BE2C (cell line): Measurements from ENCODE around the gene ARHGAP32.

GRCh38 chr11:128685536-128685920 is 8.3 kb upstream of the FLI1 start:
- RRBS = no CpG with 5 or more reads among the region's 13 CpGs

DNA sequence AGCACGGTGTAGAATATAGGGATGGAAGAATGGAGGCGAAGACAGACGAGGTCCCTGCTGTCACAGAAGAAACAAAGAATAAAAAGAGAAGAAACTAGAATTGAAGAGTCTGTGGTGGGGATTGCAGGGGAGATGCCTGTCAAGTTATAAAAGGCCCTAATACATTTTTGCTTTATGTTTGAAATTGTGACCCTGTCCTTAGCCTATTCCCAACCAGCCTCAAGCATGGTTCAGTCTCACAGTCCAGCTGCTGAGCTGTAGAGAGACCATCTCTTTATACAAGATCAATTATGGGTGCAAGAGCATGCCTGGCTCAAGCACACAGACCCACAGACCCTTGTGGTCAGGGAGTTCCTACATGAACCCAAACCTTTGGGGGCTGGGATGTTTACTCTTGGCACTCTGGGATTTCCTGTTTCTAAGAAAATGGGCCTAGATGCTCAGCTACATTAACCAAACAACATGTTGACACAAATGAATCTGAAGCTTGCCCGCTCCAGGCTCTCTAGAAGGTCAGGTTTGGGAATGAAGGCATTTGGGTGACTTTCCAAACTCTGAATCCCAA is 27.5 kb downstream of the FLI1 start:
- RRBS = no CpG with 5 or more reads among the region's 4 CpGs

DNA sequence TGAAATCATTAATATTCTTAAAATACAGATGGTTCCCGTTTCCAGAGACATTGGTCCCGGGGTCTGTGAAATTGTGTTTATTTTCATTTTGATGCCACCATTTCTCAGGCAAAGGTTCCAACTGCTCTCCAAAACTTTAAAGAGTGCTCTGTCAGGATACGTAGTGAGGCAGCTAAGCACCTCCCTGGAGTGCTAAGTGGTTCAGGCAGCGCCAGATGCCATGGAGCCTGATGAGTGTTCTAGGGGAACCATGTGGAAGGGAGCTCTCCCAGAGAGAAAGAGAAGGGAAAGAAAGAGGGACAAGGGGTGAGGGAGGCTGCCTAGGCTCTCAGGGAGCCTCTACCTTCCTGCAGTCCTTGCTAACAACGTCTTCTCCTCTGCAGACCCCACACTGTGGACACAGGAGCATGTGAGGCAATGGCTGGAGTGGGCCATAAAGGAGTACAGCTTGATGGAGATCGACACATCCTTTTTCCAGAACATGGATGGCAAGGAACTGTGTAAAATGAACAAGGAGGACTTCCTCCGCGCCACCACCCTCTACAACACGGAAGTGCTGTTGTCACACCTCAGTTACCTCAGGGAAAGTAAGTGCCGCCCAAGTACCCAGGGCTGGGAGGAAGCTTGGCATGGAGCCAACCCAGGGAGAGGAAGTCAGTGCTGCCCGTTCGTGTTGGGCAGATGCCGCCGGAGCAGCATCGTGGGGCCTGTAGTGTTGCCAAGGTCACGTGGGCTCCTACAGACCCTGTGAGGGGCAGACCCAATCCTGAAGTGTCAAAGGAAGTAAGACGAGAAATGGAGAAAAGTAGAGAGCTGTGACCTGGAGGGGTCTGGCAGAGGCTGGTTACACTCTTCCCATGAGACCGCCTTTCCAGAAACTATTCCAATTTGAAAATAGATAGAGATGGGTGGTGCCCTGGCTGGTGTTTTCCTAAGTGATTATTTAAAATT is 78.8 kb downstream of the FLI1 start:
- RRBS = no CpG with 5 or more reads among the region's 18 CpGs

GRCh38 chr11:128903630-128904219 is 12.6 kb downstream of the KCNJ5 start:
- RRBS = 17% methylated on average over 3 of the region's 10 CpGs

GRCh38 chr11:128908306-128909068 is 17.3 kb downstream of the KCNJ5 start:
- RRBS = no CpG with 5 or more reads among the region's 12 CpGs

DNA sequence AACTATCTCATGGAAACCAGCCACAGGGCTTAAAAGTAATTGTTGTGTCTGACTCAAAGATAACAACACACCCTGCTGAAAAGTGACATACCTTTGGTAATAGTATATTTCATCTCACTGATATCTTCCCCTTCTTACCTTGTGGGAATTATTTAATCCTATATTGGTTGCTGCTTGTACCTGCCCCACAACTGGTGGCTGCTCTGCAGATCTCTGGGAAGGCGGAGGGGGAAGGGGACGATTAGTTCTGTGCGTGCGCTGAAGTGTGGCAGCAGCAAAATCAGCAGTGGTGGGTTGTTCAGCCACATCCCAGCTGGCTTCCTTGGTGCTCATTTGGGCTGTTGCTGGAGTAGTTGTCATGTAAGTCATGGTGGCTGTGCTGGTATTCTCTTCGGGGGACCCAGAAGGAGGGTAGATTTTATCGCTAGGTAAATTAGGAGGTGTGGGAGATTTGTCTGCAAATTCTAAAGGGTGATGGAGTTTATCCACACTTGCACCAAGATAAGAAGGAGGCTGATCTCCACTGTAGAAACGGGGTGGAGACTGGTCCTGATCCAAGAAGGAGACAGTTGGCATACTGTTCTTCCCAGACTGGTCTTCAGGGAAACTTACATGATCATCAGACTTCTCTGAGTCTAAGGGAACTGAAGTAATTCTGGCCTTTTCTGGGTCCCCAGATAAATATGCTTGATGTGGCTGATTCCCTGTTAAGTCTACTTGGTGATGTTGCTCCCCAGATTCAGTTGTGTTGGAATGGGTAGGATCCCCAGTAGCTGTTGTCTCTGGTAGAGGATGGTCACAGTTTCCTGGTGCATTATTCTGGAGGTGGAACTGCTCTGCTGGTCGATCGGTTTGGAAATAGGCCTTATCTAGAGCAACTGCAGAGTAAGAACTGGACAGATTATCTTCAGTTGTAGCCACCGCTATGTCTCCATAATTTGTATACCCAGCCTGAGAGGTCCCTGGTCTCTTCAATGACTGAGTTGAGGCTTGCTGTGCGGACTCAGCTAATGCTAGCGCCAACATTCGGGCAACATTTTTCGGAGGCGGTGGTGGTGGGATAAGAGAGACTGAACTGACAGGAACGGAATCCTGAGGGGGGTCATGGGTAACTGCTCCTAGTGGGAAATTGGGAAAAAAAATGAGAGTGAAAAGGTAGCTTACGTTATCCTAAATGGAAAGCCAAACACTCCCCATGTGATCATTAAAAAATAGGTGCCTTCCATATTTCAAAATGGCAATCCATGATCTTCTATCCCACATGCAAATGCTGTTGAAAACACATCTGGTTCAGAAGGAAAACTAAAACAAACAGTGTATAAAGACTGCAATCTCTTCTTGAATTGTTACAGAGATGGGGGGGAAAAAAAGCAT is 30.1 kb upstream of the TP53AIP1 start:
- RRBS = no CpG with 5 or more reads among the region's 17 CpGs

- RRBS = no CpG with 5 or more reads among the region's 1 CpG
Observed at GRCh38 chr11:129021391-129021655, 78.7 kb upstream of the TP53AIP1 start.

GRCh38 chr11:129032077-129032546 is 89.4 kb upstream of the TP53AIP1 start:
- RRBS = no CpG with 5 or more reads among the region's 6 CpGs

GRCh38 chr11:129141629-129142385 is 50.3 kb downstream of the ARHGAP32 start:
- RRBS = no CpG with 5 or more reads among the region's 6 CpGs

DNA sequence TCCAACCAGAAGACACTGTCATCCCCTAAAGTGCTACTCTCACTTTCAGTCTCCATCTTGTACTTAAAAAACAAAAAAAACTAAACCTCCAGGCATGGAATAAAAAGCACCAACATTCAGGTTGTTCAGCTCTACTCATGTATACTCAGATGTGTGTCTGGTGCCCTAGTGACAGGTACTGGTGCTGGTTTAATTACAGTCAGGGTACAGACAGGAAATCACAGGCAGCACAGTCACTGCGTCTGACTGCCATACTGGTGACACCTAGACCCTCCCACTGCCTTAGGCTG is at the start of gene ARHGAP32:
Gene ARHGAP32, minus strand, starts transcription at position 183 of the 290 bp plus-strand sequence.
- RRBS = no CpG with 5 or more reads among the region's 1 CpG

DNA sequence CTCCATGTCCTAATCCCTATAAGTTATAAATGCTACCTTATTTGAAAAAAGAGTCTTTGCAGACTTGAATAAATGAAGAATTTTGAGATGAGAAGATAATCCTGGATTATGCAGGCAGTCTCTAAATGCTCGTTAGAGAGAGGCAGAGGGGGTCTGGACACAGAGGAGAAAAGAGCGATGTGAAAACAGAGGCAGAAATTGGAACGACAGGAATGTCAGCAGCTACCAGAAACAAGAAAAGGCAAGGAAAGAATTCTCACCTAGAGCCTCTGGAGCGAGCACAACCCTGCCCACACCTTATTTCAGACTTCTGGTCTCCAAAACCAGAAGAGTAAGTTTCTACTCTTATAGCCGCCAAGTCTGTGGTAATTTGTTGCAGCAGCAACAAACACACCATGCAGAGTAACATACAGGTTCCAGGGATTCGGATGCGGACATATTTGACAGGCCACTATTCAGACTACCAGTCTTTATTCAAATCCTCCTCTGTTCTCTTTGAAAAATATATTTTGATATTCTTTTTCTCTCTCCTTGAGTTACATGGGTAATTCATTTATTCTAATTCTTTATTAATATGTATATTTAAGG is 23.8 kb upstream of the ARHGAP32 start:
- RRBS = no CpG with 5 or more reads among the region's 7 CpGs

GRCh38 chr11:129248733-129249303 is 56.7 kb upstream of the ARHGAP32 start:
- RRBS = no CpG with 5 or more reads among the region's 3 CpGs

DNA sequence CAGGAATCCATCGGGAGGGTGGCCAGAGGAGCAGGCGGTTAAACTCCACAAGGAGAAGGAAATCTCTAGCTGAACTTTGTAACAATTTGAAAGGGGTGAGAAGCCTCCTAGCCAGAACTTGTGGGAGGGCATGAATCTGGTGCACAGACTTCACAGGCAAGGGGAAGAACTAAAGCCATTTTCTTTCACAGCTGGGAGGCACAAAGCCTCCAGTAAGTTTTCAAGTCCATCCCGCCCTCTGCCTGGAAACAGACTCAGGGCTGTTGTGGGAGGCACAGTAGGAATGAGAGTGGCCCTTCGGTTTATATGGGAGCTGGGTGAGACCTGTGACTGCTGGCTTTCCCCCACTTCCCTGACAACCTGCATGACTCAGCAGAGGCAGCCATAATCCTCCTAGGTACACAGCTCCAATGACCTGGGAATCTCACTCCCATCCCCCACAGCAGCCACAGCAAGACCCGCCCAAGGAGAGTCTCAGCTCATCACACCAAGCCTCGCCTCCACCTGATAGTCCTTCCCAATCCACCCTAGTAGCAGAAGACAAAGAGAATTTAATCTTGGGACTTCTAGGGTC is 12.2 kb upstream of the TMEM45B start:
- RRBS = no CpG with 5 or more reads among the region's 6 CpGs

DNA sequence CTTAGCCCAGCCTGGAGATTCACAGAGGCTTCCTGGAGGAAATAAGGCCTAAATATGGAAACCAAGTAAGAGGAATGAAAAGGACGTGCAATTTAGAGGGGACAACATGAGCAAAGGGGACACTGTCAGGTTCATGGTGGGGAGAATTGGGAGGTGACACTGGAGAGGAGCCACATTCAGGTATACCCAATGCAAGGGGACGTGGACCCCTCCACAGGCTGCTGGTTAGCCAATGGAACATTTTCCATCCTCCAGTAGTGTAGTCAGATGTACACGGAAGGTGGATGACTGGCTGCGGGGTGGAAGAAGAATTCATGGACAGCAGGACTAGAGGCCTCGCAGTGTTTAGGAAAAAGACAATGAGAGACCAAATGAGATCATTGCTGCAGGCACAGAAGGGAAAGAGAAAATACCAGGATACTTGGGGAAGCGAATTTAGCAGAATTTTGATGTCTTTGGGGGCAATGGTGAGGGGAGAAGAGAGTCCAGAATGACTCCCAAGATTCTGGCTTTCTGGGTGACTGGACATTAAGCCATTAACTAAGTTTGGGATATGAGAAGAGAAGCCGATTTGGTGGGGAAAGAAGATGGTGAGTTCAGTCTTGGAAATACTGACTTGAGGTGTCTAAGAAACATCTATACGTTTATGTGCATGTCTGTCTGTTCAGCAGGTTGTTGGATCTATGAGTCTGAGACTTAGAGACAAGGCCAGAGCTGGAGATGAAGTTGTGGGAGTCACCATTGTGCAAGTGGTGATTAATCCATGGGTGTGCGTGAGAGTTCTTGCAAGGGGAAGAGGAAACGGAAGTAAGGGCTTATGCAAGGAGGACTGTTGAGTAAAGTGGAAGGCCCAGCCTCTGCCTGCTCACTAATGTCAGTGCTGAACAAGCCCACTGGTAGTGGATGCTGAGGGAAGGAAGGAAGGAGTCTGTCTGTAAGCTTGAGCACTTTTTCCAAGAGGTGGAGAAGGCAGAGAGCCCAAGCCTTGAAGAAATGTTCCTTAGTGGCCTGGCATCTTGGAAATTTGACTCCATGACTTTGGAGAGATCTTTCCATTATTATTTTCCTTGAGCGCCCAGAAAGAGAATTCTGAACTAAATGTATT is 9.5 kb downstream of the TMEM45B start:
- RRBS = no CpG with 5 or more reads among the region's 11 CpGs

DNA sequence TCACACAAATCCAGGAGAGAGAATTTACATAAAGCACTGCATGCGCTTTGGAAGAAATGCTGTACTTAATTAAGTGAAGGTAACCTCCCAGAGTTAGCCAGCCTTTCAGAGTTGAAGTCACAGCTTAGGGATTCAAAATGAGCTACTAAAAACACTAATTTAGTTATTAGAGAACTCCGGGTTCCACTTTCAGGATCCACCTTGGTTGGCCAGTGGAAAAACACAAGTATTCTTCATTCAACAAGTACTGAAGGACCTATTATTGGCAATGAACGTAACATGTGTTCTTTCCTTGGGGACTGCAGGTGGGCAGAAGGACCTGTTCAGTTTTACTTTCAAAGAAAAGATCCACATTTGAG is 34.7 kb downstream of the NFRKB start:
- RRBS = no CpG with 5 or more reads among the region's 3 CpGs

- RRBS = no CpG with 5 or more reads among the region's 7 CpGs
Observed at GRCh38 chr11:129910306-129910759, 15.0 kb upstream of the NFRKB start.

DNA sequence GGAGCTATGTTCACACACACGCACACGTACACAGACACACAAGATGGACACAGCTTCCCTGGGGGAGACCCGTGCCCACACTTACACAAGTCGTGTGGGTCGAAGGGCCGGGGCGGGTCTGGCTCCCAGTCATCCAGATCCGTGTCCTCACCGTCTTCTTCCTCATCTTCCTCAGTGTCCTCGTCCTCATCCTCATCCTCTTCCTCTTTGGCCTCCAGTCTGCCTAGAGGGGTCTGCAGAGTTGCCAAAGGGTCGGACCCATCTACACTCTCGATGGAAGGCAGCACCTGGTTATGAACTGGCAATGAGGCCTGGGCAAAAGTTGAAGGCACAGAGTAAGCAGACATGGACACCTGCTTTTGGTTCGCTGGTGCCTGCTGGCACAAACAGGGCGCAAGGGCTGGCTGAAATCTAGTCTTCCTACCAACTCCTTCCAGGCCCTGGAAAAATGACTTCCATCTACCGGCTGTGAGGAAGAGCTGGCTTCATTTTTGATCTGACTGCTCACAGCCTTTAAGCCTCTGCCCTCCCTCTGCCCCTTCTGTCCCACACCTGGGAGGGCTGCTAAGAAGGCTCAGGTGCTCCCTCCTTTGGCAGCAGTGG is 51.8 kb upstream of the NFRKB start:
- RRBS = no CpG with 5 or more reads among the region's 15 CpGs

DNA sequence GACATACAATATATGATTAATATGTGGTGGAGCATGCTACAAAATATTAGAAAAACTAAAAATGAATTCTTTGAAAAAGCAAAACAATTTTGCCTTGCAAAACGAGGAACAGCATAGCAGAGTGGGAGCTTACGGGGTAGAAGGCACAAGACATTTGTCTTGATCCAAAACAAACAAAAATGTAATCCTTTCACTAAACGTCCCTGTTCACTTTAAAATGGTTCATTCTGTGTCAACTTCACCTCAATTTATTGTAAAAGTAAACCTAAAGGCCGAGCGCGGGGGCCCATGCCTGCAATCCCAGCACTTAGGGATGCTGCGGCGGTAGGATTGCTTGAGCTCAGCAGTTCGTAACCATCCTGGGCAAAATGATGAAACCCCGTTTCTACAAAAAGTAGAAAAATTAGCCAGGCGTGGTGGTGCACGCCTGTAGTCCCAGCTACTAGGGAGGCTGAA is 2.1 kb downstream of the PRDM10 start:
- RRBS = no CpG with 5 or more reads among the region's 12 CpGs

GRCh38 chr11:130072142-130072610 is 2.5 kb downstream of the APLP2 start:
- RRBS = no CpG with 5 or more reads among the region's 9 CpGs

- RRBS = 11% methylated on average over 1 of the region's 11 CpGs
Observed at GRCh38 chr11:130179259-130179847, 19.8 kb downstream of the ST14 start.